Thoracic aorta endothelial cell (primary cell): Measurements from ENCODE around the gene NAV3.

GRCh38 chr12:75820727-75821211, 263.7 kb downstream of the NAP1L1 start:
- CAGE, long polyA plus RNA, result no peak

DNA sequence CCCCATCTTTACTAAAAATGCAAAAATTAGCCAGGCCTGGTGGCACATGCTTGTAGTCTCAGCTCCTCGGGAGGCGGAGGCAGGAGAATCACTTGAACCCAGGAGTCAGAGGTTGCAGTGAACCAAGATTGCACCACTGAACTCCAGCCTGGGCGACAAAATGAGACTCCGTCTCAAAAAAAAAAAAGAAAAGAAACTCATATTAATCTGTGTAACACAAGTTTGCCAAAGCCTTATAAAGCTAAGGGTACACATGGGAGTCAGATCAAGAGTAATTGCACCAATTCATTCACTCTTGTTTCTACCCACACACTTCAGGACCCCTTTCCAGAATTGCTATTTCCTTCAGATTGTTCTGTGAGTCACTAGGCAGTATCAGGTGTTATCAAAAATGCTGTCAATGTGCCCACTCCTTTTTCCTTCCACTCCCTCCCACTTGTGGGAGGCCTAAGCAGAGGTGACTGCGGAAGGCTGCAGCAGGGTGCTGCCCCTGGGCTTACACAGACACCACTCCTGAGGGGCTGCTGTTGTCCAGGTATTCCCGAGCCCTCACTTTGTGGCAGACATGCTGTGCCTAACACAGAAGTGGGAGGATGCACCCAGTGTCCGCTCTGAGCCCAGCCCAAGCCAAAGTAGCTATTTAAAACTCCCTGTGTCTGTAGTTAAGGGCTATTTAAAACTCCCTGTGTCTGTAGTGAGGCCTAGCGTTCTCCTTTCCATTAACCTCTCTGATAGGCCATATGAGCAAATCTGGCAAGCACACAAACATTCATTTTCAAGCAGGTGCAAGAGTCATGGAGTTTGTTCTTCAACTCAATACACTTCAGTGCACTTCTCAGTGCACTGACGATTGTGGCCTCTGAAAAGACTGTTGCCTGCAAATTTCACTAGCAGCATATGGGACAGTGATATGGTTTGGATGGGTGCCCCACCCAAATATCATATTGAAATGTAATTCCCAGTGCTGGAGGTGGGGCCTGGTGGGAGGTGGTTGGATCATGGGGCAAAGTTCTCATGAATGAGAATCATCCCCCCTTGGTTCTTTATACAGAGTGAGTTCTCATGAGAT, 170.9 kb downstream of the NAP1L1 start:
- CAGE, long polyA plus RNA, result no peak

- CAGE, long polyA plus RNA, result no peak
Observed at GRCh38 chr12:75964190-75964705, 120.2 kb downstream of the NAP1L1 start.

- CAGE, long polyA plus RNA, result no peak
Observed at GRCh38 chr12:75974505-75974911, 110.0 kb downstream of the NAP1L1 start.

DNA sequence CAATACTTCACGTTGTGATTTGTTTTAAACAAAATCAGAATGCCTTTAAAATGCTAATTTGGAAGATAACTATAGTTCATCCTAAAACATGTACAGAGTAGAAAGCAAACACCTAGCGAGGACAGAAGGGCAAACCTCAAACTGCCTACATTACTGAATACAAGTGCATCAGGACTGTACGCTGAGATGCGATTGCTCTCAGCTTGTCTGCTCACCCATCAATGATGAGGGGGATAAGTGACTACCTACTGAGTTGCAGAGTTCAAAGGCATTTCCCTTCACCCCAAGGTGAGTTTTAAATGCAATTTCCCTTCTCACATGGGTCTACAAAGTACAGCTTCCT, 105.8 kb downstream of the NAP1L1 start:
- CAGE, long polyA plus RNA, result no peak

DNA sequence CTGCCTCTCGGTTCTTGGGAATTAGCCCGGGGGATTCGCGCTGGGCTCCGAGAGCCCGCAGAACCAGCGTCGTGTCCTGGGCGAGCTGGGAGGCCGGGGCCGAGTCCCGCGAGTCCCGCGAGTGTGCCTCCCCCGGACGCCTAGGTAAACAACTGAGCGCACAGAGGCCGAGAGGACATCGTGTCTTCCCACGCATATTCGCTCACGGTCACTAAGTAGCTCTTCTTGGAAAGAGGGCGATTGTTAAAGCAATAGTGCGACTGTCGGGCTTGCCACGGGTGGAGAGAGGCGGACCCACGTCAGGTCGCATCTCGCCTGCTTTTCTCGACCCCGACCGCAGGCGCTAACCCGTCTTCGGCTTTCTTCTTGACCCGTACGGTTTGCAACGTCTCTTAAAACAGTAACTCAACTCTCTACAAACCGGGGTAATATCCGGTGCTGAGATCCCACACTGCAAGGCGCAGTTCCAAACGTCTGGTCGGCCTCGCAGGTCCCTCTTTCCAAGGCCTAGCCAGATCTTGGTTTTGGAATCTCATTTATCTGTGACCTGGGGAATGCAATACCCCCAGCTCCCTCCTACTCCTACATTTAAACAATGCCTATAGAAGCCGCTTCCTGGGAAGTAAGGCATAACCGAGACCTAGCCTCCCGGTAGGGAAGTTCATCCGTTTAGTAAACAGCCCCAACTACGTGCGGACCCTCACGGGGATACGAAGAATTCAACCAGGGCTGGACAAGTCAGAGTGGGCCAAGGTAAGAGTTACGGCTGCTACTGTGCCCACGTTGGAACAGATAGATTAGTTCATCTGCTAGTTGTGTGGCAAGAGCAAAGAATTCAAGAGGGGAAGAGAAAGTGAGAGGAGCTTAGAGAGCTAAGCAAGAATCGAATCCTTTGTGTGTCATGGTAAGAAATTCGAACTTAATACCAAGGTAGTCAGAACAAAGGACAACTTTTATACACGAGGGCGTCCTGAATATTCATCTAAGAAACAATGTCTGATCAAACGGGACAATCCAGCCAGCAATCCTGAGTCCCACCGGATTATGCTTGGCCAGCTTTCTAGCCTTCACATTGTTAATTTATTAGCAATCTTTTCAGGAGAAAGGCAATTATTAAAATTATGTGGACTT, 52.1 kb downstream of the NAP1L1 start:
- CAGE, long polyA plus RNA, result no peak

GRCh38 chr12:76079802-76080484, 4.5 kb downstream of the NAP1L1 start:
- CAGE, long polyA plus RNA, result no peak

DNA sequence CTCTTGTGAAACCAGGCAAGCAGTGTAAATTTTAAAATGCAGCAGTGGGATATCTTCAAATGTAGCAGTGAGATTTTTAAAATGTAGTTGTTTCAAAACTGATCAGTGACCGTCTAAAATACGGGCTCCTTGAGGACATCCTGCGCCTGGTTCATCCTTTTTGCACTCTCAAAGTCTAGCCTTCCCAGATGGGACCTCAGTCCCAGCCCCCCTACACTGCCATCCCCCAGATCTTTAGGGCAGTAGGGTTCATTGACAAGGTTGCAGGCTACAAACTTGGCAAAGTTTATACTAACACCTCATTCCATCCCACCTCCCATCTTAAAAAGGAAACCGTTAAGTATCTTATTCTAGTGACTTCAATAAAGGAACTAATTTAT, 1.6 kb downstream of the NAP1L1 start:
- CAGE, long polyA plus RNA, result no peak

- CAGE, long polyA plus RNA, result no peak
Observed at GRCh38 chr12:76266562-76267364, 81.5 kb downstream of the BBS10 start.

DNA sequence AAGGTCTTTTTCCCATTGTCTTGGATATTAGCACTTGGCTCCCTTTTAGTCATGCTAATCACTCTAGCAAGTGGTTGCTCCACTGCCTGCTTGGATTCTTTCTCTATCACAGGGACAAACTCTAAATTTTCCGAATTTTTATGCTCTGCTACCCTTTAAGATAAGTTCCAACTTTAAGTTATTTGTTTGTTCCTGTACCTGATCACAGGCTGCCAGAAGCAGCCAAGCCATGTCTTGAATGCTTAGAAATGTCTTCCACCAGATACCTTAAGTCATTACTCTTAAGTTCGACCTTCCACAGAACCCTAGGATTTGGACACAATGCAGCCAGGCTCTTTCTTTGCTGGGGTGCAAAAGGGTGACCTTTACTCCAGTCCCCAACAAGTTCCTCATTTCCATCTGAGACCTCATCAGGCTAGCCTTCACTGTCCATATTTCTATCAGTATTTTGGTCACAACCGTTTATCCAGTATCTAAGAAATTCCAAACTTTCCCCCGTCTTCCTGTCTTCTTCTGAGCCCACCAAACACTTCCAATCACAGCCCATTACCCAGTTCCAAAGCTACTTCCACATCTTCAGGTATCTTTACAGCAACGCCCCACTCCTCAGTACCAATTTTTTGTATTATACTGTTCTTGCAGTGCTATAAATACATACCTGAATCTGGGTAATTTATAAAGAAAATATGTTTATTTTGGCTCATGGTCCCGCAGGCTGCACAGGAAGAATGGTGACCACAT, 40.5 kb downstream of the OSBPL8 start:
- CAGE, long polyA plus RNA, result no peak

DNA sequence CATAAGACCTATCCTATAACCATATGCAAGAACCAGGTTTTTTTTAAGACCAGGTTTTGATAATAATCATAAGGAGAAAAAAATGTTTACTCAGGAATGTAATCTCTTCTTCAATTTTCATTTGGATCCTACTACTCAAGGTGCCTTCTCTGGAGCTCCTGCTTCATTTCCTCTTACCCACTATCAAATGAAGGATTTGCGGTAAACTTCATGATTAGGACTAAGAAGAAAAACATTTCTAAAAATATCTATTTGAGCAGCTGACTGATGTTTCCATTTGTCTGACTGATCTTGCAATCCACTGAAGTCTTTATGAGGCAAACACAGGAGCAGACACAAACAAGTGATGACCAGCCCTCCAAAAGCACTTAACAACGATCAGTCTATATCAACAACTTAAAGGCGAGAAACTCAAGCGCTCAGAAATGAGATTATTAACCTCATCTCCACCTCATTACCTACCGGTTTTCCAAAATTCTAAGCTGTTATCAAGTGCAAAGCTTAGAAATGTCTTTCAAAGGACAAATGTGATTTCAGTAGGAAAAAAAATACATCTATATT, 26.3 kb downstream of the OSBPL8 start:
- CAGE, long polyA plus RNA, result no peak

- CAGE, long polyA plus RNA, result no peak
Observed at GRCh38 chr12:77830436-77831871, at the start of gene NAV3. Gene NAV3, plus strand, starts transcription at chr12:77830894.

GRCh38 chr12:77833995-77834337, 3.3 kb downstream of the NAV3 start:
- CAGE, long polyA plus RNA, result no peak

GRCh38 chr12:77940736-77941221, 110.1 kb downstream of the NAV3 start:
- CAGE, long polyA plus RNA, result no peak

DNA sequence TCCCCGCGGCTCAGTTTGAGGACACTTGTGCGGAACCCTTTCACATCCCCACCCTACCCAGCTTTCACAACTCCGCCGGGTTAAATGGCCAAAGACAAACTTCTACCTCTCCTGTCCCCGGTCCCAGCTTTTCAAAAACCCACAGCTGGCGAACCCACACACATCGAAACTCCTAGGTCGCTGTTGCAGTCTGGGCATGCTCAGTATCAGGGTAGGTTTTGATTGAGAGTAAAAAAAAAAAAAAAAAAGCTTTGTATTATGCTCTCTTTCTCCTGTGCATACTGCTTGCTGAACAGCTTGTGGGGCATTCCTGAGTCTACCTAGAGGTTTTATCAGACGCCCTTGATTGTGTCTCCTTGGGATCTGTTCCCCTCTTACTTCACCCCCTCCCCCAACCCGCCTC, 448 bp upstream of the SYT1 start:
- CAGE, long polyA plus RNA, result no peak

- CAGE, long polyA plus RNA, result no peak
Observed at GRCh38 chr12:79547347-79548406, 143.1 kb downstream of the PAWR start.

- CAGE, long polyA plus RNA, result no peak
Observed at GRCh38 chr12:79605092-79605373, 85.7 kb downstream of the PAWR start.

DNA sequence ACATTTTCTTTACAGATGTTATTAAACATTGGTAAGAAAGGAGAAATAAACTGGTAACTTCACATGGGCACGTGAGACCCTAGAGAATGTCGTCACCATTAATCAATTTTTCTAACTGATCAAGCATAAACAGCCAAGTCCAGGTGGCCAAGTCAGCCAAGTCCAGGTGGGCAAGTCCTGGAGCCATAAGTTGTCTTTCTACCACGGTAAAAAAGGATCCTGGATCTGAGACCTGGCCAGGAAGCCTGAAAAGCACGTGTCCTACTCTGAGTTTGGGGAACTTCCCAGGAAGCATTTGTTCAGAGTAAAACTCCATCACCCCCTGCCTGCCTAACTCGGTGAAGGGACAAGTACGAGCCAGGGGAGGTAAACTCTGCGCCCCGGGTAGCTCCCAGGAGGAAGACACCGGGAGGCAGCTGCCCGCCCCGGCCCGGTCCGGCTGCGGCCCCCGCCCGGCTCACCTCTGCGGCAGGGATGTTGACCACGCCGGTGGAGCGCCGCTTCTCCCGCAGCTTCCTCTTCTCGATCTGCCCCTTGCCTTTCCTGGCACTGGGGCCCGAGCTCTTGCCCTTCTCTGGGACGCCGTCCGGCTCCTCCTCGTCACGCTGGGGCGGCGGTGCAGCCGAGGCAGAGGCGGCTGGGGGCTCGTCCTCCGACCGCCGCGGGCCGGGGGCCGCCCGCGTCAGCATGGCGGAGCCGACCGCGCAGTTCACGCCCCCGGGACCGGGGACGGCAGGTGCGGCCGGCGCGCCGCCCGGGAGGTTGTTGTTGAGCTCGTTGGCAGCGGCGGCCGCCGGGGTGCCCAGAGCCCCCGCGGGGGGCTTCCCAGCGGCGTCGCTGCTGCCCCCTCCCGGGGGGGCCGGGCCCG, 1.3 kb downstream of the PAWR start:
- CAGE, long polyA plus RNA, result no peak

GRCh38 chr12:79797130-79797468, 106.3 kb upstream of the PAWR start:
- CAGE, long polyA plus RNA, result no peak

- CAGE, long polyA plus RNA, result no peak
Observed at GRCh38 chr12:79998540-79998743, 63.5 kb upstream of the PPP1R12A start.